Aortic smooth muscle cell (primary cell): ENCODE data around the gene RPL38.

DNA sequence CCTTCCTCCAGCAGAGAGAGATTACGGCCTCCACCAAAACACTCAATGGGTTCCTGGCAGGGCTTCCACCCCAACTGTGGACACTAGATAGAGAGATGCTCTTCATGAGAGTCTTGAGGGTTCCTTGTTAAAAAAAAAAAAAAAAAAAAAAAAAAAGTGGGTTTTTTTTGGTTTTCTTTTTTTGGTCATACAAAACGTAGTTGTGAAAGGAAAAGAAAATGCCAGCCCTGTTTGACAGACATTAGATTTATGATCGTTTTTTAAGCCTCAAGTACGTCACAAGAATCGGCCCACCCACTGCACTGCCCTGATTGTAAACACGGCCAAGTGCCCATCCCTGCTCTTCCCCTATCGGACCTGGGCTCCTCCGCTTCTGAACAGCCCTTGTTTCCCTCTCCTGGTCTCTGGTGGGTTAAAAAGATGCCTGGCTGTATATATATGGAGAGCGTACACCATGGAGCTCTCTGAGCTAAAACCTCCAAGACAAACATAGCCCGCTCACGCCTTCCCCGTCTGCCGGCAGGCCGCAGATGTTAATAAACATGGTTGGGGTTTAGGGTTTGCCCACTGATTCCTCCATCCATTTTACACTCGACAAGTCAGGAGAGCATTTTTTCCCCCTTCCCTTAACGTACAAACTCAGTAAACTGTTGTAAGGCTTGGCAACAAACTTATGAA, 325.7 kb downstream of the SOX9 start:
- RRBS, result no CpG with 5 or more reads among the region's 16 CpGs

DNA sequence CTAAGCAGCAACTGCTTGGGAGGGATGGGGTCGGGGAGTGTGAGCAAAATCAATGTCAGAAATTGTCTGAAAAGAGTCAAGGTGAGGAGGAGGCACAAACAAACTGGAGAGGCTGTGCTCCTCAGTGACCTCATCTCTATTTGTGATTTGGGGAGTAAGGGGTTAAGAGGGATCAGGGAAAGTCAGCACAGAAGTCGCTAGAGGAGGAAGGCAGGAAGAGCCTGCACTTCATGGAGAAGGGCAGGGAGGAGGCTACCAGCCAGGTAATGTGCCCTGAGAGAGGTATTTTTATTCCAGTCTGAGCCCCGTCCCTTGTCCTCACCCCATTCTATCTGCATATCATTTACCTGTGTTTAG, 332.2 kb downstream of the SOX9 start:
- RRBS, result no CpG with 5 or more reads among the region's 3 CpGs

DNA sequence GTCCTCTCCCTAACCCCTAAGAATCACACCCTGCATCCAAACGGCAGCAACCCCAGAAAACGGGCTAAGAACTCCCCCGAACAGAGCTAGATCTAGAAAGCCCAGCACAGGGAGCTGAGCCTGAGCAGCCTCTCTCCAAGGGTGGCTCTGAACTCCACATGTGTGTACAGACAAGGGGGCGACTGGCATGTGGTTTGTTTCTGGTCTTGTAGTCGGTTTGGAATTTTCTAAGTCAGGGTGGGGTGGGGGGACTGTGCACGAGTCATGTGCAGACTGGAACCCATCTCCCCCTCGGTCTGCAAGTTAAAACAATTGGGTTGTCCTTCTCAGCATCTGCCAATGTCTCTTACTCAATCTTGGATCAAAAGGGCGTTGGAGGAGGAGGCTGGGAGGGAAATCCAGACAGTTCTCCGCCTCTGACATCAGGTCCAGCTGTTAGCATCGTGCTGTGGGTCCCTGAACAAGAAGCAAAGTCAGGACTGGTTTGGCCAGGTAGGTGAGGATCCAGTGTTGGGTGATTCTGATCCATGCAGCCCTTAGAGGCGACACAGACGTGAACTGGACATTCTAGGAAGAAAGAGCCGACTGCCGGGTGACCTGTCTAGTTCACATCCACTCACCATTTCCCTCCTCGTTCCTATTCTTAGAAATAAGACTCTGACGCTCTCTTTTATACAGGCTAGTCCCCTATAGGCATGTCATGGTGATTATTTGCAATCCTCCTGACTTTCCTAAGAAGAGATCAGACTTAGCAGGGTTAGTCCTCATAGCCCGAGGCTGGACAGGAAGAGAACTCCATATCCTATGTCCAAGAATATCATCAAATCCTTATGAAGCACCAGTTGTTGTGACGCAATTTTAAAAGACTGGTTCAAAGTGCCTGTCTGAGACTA, 381.9 kb downstream of the SOX9 start:
- RRBS, result no CpG with 5 or more reads among the region's 18 CpGs

DNA sequence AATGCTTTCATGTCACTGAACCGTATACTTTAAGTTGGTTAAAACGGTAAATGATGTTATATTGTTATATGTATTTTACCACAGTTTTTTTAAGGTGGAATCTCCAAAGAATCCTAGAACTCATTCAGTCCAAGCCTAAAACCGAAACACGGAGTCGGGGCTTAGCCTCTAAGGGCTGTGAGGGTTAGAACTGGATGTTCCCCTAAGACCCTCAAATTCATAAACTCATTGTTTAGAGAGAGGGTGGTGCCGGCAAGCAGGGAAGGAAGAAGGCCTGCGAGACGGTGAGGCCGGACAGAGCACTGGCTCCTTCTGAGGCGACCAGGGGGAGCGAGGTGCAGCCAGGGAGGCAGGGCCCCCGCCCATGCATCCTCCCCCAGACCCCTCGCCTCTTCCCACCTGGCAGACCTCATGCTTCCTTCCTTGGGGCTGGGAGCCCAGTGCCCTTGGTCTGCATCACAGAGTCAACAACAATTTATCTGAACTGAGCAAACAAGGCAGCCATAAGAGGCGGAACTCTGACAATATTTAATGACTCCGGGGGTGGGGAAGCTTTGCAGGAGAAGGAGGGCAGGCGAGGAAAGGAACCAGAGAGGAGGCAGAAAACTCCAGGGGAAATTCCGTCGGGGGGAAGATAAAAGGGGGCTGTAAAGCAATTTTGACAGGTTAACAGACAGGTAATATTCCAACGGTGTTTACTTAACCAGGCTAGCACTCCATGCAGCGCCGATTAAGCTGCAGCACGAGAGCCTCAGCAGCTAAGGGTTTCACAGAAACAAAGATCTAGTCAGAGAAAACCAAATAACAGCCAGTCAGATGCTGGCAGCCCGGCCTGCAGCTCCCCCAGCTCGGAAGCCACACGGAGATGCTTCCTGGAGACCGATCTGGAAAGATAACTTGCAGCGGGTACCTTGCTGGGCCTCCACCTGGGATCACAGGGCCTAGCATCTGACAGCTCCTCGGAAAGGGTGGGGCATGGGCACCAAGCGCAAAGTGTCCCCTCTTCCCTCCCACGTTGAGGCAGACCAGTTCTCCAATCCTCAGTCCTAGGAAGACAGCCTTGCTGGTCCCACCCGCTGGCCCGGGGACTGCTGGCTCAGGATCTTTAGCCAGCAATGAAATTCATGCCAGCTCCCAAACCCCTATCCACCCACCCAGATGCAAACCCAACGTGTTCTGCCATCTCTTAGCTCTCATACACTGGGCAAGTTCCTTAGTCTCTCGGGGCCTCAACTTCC, 398.1 kb downstream of the SOX9 start:
- RRBS, result no CpG with 5 or more reads among the region's 34 CpGs

DNA sequence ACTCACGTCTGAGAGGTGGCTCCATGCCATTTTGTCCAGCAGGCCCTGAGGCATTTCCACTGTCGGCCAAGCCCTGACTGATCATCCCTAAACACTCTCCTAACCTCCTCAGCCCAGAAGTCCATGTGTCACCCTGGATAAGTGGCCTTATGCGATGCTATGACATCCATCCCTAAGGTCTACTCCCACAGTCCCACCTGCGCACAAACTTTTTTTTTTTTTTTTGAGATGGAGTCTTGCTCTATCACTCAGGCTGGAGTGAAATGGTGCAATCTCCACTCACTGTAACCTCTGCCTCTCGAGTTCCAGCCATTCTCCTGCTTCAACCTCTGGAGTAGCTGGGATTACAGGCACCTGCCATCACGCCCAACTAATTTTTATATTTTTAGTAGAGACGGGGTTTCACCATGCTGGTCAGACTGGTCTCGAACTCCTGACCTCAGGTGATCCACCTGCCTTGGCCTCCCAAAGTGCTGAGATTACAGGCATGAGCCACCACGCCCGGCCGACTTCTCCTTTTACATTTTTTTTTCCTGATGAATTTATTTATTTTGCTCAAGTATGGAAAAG, 429.7 kb downstream of the SOX9 start:
- RRBS, result no CpG with 5 or more reads among the region's 11 CpGs

DNA sequence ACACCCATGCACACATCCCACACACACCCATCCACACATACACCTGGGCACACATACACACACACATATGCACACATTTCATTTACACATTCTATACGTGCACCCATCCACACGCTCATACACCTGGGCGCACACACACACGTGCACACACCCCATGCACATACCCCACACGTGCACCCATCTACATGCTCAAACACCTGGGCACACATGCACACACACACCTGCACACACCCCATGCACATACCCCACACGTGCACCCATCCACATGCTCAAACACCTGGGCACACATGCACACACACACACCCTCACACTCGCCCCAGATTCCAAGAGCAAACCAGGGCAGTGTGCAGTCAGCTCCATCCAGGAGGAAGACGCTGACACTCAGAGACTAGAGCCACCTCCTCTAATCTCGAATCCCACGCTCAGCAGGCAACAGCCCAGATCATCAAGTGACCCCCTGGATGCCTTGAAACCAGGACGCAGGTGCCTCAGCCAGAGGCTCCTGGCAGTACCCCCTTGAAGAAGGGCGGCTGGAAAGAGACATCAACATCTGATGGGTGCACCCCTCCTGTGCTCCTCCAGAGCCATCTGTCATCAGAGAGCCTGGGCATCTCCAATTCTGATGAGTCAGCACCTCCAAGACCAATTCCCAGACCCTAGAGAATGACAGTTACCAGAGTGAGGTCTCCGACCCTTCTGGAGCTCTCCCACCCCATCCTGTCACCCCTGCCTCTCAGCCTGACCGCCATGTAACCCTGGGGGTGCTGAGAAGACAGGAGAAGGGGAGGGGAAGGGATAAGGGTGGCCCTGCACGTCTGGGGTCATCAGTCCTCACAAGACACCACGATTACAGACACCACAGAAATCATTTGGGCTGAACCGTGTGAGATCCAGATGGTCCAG, 433.5 kb downstream of the SOX9 start:
- RRBS, result no CpG with 5 or more reads among the region's 17 CpGs

DNA sequence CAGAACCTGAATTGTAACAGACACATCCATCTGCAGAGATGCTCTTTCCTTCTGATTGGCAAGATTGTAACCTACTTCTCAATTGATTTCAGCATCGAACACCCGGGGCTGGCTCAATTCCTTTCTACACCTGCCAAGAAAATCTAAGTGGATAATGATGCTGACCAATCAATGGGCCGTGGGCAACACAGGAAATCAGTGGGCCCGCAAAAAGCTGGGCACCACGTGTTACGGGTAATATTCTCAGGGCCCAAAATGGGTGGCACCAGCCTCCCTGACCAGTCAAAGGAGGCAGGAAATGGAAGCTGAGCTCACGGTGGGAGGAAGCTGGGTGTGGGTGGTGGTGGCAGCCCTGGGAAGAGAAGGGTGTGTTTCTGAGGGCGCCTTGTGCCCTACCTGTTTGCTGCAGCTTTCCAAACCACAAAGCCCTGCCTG, 458.0 kb downstream of the SLC39A11 start:
- RRBS, result no CpG with 5 or more reads among the region's 8 CpGs

DNA sequence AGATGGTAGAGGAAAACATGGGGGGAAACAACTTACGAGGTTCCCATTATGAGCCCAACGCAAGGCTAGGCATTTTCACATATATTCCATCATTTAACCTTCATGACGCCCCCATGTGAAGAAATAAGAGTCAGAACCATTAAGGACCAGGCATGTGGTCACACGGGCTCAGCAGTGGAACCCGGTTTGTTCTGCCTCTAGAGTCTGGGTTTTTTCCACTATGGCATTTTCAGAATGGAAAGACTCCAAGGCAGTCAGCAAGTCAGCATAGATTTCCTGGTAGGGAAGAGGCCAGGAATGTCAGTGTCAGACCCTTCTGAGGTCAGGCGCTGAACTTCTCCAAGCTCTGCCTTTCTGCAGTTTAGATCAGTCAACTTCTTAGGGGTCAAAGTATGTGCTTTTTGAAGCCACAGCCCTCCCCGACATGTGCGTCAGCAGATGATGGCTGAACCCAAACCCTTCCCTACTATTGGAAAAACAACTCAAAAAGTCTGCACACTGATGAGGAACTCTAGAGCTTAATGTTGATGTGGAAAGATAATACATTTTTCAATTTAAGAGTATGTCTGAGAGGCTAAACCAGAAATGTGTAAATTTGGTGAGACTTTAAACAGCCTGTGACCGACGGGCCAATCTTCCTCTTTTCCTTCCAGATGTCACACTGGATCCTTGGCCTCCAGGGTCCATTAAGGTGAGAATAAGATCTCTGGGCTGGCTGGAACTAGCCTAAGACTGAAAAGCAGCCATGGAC, 3.9 kb downstream of the SSTR2 start:
- RRBS, result no CpG with 5 or more reads among the region's 10 CpGs

GRCh38 chr17:73196380-73196864, 3.6 kb downstream of the COG1 start:
- RRBS, result no CpG with 5 or more reads among the region's 13 CpGs

- RRBS, result no CpG with 5 or more reads among the region's 2 CpGs
Observed at GRCh38 chr17:73228606-73229187, 3.5 kb downstream of the FAM104A start.

GRCh38 chr17:73298449-73298825, 13.4 kb downstream of the CDC42EP4 start:
- RRBS, result no CpG with 5 or more reads among the region's 3 CpGs

- RRBS, result no CpG with 5 or more reads among the region's 9 CpGs
Observed at GRCh38 chr17:73474350-73474797, 162.6 kb upstream of the CDC42EP4 start.

DNA sequence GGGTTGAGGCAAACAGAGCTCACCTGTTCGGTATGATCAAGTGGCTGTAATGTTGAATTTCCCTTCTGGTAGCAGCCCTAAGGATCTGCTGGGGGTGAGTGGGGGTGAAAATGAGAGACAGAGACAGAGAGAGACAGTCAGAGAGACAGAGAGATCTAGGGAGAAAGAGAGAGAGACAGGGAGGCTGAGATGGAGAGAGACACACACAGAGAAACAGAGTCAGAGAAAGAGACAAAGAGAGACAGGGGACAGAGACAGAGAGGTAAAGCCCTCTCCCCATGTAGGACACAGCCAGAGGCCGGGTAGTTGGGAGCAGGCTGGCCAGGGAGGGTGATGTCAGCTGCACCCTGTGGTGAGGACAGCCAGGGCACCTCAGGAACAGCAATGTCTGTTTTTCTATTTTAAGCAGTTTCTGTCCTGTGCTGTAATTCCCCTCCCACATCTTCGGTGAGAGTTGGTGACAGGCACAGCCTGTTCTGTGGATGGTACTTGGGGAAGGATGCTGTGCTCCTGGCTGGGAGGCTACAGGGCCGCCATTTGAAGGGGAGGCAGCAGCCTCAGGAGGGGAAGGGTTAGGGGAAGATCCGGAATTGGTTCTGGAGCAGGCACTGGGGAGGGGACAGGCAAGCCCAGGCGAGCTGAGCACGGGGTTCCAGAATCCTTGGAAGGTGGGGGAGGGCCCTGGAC, 163.6 kb downstream of the SDK2 start:
- RRBS, result no CpG with 5 or more reads among the region's 7 CpGs

DNA sequence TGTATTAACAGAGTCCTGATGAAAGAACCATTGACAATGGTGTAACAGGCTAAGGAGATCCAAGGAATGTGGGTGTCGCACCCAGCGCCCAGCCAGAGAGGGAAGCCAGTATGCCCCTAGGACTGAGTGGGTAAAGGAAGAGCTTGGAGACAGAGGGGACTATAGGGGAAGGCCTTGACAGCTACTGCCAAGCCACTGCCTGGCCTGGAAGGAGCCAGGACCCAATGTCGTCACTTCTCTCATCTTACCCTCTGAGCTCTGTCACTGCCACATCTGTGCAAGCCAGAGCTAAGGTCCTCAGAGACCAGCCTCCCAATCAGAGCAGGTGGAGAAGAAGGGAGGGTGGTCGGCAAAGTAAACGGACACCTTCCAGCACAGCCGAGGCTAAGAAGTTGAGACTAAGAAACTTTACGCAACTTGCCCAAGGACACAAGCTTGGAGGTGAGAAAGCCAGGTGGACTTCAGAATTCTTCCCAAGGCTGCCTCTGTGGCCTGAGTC, 125.3 kb upstream of the RPL38 start:
- RRBS, result no CpG with 5 or more reads among the region's 7 CpGs

GRCh38 chr17:74203148-74203829, at the start of gene RPL38:
RPL38 (plus strand) TSS chr17:74203678.
- RRBS, result 5% methylated on average over 4 of the region's 30 CpGs

DNA sequence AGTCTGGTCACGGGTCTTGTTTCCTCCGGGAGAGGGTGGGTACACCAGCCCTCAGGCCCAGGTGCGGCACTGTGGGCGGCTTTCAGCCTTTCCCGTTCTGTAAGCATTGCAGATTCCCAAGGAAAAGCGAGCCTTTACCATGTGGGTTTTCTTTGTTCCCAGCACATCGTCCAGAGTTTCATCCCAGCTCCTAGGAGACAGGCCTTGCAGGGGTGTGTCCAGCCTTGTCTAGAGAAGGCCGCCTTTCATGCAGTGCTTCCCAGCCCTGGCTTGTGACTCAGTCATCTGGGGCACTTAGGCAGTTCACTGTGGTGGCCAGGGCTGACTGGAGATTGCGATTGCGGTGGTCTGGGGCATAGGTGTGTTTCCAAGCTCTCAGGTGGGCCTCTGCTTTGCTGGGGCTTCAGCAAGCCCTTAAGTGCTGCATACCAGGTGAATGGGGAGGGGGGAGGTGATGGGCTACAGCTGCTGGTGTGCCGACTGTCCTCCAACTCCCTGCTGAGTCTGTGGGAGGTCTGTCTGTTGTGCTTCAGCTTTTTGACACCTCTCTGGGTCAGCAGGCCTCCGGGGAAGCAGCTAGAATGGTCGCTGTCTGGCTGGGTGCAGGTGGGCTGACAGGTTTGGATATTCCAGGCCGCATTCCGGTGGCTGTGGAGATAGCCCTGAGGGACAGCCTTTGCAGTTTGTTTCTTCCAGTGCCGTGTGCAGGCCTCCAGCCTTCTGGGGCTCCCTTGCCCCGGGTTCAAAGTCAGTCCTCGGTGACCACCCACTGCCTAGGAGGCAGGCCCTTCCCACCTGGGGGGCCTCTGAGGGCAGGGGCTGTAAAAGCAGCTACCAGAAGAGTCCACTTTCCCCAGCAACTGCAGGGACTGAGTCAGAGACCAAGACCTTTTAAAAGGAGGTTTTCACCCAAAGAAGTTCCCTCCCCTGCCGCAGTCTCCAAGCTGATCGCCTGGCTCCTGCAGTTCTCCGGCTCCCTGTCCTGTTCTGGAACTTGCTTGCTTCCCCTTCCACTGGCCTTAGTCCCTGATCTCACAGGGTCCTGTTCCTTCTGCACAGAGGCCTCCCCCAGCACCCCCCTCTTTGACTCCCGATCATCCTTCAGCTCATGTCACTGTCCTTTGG, 2.2 kb upstream of the TTYH2 start:
- RRBS, result 69% methylated on average over 5 of the region's 22 CpGs

GRCh38 chr17:74212432-74212887, 911 bp upstream of the TTYH2 start:
- RRBS, result 5% methylated on average over 2 of the region's 32 CpGs

- RRBS, result 34% methylated on average over 3 of the region's 20 CpGs
Observed at GRCh38 chr17:74245158-74245777, 28.8 kb upstream of the DNAI2 start.

GRCh38 chr17:74290177-74290715, 16.2 kb downstream of the DNAI2 start:
- RRBS, result no CpG with 5 or more reads among the region's 12 CpGs

- RRBS, result no CpG with 5 or more reads among the region's 7 CpGs
Observed at GRCh38 chr17:74415909-74416375, 15.9 kb upstream of the GPRC5C start.